Skeletal muscle satellite cell (primary cell): Measurements from ENCODE around the genes LRRC73, MAD2L1BP, SLC29A1 and TCTE1.

GRCh38 chr6:43509284-43509778 is 815 bp downstream of the LRRC73 start:
- CAGE, long polyA plus RNA: no peak

GRCh38 chr6:43509779-43510591 is at the start of gene LRRC73:
Gene LRRC73 (minus strand): TSS chr6:43510346.
- CAGE, long polyA plus RNA: no peak

DNA sequence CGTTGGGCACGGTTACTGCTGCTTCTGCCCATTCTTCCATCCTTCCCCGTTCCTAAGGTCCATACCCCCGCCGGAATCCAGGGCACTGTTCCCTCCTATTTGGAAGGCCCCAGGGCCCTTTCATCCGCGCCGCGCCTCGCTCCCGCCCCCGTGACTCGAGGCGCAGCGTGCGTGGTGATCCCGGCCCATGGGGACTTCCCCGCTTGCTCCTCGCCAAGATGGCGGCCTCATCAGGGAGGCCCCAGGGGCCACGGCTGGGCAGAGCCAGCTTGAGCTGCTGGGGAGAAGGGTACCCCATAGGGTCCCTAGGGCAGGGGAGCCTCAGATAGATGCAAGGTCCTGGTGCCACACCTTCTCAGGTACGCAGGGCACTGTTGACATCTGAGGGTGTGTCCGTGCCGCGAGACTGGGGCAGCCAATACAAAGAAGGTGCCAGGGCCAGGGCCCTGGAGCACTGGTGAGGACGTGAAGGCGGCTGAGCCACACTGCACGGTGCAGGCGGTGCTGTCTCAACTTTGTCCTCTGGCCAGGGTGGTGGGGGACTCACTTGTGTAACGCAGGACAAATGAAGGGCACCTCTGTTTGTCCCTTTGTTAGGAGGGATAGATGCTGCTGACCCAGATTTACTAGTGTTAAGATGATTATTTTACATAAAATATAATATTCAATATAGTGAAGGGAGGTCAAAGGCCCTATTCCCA is 596 bp upstream of the LRRC73 start:
- CAGE, long polyA plus RNA: no peak

DNA sequence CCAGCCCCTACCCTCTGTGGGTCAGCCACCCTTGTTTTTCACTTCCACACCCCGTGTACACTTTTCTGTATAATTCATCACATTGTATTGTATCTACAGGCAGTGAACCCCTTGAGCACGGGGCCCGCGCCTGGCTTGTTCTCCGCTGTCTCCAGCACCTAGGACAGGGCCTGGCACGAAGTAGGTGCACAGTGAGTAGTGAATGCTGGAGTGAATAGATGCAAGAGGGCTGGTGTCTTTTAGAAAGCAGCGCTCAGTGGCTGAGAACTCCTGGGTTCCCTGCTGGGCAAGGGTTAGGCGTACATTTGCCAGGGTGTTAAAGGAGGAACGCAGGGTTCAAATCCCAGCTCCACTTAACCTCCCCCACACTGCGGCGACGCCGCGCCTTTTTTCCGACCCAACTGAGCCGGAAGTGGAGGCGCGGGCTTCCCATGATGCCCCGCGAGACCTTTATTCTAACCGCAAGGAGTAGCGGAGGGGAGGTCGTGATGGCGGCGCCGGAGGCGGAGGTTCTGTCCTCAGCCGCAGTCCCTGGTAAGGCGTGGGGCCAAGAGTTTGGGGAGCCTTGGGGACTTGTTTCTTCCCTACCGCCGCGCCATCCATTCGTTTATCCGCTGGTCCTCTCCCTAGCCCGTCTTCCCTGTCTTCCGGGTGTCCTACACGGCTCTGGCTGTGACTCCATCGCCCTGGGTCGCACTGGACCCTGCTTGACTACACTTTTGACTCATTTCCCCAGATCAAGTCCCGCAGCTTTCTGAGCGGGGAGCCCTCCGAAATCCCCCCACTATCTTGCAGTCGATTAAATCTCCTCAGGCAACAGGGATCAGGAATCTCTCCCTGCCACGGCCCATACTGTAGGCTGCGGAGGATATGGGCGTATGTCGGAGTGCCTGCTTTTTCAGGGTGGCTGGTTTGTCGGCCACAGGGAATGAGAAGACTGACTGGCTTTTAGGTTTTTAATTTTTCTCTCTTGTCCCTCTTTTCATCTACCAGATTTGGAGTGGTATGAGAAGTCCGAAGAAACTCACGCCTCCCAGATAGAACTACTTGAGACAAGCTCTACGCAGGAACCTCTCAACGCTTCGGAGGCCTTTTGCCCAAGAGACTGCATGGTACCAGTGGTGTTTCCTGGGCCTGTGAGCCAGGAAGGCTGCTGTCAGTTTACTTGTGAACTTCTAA is at the start of gene MAD2L1BP:
TSS of gene MAD2L1BP (plus strand) at position 453 of the 1,179 bp plus-strand sequence.
- CAGE, long polyA plus RNA: start-site peak on the plus strand centred at position 467 of the sequence, 31 bp wide, 246 and 498 reads in 2 replicates

DNA sequence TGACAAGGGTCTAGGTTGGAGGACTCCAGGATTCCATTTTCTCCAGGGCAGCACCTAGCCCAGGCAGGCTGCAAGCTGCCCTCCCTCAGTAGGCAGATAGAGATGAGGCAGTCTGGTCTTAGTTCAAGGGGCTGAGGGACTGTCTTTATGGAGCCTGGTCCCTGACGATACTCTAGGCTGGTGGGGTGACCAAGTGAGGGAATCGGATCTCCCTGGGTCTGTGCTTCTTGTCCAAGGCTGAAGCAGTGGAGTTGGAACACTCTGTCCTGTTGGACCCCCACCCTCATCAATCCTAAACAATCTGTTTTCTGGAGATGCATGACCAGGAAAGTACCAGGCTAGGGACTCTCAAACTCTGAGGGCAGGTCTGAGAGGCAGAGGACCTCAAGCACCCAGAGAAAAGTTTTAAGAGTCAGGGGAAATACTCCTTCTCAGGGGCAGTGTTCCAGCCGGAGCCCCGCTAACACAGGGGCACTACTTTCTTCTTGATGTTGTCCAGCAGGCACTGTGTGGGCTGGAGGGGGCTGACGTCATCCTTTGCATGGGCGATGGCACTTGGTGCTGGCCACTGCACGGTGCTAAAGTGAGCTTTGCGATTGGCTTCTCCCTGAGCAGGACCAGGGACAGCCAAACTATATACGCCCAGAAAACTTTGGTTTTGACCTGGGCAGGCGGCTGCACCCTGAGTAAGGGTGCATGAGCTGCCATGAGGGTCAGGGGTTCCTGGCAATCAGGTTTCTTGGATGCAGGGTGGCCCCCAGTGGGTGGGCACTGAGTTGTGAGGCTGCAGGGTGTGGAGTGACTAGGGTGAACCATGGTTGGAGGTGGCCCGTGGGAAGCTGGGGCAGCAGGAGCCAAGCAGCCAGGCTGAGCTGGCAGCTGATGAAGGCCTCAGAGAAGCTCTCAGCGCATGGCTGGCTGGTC is 18.6 kb downstream of the MRPS18A start:
- CAGE, long polyA plus RNA: no peak

DNA sequence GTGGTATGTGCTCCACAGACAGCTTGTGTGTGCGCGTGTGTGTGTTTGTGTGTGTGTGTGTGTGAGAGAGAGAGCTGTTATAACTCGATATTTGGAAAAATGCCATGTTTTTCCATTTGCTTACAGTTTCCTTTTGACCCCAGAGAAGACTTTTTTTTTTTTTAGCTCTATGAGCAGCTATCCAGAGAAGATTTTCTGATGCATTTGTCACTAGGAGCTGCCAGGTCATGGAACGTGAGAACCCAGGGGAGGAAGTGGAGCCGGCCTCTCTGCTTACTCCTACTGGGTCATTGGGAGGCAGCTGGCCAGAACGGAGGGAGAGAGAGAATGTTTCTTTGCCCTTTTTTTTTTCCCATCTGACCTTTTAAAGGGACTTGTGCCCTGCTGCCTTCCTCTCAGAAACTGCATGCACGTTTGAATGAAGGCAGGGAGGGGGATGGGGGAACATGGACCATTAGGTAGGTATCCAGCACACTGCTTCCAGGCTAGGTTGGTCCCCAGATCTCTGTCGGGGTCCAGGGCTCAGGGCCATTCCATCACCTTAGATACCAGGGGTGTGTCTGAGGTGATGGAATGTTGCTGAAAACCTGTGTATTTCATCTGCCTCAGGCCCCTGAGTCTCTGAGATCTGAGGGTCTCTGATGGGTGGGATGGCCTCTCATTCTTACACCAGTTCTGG is 11.1 kb upstream of the MRPS18A start:
- CAGE, long polyA plus RNA: no peak

- CAGE, long polyA plus RNA: no peak
Observed at GRCh38 chr6:43705895-43706608, 18.5 kb upstream of the MRPS18A start.

- CAGE, long polyA plus RNA: no peak
Observed at GRCh38 chr6:43709817-43710178, 22.2 kb upstream of the MRPS18A start.

- CAGE, long polyA plus RNA: no peak
Observed at GRCh38 chr6:43782831-43783698, 13.1 kb downstream of the VEGFA start.

DNA sequence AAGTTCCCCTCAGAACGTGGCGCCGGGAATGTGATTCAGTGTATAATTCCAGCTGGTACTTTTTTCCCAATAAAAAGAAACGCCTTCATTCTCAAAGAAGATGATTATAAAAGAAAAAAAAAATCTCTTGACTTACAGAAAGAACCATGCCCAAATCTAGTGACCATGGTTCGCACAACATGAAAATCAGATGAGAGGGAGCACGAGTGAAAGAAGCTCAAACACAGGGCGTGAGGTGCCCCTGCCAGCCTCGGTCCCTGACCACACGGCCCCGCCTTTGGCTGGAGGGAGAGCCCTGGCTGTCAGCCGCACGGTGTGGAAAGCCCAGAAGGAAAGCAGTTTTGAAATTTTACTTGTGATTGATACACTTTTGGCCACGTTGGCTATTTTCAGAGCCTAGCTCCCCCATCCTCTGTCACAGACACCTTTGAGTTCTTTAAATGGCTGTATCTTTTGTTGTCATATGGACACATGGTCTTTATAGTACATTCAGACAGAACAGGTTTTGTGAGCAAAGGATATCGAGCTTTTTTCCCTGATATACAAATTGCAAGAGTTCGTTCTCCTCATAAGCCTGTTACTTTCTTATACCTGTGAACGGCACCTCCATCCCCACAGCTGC is 31.8 kb downstream of the VEGFA start:
- CAGE, long polyA plus RNA: no peak

- CAGE, long polyA plus RNA: no peak
Observed at GRCh38 chr6:43830943-43831772, 61.1 kb downstream of the VEGFA start.

- CAGE, long polyA plus RNA: no peak
Observed at GRCh38 chr6:43872135-43872334, 102.0 kb downstream of the VEGFA start.

- CAGE, long polyA plus RNA: no peak
Observed at GRCh38 chr6:43927671-43928193, 157.7 kb downstream of the VEGFA start.

DNA sequence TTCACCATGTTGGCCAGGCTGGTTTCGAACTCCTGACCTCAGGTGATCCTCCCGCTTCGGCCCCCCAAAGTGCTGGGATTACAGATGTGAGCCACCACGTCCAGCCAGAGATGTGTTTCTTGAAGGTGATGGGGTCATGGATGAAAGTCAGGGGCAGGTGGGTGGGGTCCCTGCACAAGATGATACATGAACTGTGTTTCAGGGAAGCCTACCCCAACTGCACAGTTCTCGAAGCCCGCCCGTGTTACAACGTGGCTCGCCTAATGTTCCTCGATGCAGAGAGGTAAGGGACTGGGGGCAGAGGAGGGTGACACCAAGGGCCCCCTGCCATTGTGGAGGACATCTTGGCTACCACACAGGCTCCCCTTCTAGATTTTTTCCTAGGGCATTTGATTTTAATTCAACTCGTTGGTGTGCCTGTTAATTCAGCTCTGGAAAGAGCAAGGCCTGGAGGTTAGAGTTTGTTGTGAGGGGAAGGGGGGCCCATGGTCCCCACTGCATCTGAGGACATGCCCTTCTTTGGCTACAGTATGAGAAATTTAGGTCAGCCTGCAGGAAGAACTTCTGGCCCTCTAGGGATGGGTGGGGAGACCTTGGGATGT is 11.9 kb upstream of the CAPN11 start:
- CAGE, long polyA plus RNA: no peak

DNA sequence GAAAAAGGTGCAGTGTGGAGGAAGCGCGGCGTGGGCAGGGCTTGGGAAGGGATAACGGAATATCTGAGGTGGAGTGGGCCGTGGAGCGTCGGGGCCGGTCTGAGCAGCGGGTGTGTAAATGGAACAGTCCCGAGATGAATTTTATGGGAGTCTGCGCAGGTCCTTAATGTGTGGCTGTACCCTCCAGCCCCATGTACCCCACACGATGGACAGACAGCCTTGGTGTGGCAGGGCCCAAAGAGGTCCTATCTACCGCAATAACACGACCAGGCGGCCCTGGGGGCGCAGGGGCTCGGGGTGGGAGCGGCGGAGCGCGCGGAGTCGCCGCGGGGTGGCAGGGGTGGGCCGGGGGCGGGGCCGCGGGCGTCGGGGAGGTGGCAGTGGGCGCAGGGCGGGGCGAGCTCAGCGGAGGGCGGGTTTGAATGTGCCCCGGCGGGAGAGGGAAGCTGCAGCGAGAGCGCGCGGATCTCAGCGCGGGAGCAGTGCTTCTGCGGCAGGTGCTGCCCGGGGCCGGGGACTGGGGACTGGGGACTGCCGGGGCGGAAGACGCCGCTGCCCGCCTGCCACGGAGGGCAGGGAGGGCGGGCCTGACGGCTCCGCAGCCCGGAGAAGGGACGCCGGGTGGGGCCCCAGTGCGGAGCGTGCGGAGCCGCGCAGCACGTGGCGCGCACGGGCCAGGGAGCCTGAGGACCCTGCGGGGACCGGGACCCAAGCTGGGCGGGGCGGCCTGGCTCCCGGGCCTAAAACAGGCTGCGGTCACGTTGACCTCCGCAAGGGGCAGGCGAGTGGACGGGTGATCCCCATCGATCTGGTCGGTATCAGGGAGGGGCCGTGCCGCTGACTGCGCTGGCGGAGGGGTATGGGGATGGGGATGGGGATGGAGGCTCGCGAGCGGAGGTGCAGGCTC is at the start of gene SLC29A1:
TSS of gene SLC29A1 (plus strand) at position 451 of the 907 bp plus-strand sequence.
- CAGE, long polyA plus RNA: start-site peak on the plus strand centred at position 443 of the sequence, 27 bp wide, 128 and 212 reads in 2 replicates

- CAGE, long polyA plus RNA: no peak
Observed at GRCh38 chr6:44254252-44255239, 2.8 kb downstream of the SLC35B2 start.

GRCh38 chr6:44258022-44258216 is 591 bp upstream of the SLC35B2 start:
- CAGE, long polyA plus RNA: no peak

DNA sequence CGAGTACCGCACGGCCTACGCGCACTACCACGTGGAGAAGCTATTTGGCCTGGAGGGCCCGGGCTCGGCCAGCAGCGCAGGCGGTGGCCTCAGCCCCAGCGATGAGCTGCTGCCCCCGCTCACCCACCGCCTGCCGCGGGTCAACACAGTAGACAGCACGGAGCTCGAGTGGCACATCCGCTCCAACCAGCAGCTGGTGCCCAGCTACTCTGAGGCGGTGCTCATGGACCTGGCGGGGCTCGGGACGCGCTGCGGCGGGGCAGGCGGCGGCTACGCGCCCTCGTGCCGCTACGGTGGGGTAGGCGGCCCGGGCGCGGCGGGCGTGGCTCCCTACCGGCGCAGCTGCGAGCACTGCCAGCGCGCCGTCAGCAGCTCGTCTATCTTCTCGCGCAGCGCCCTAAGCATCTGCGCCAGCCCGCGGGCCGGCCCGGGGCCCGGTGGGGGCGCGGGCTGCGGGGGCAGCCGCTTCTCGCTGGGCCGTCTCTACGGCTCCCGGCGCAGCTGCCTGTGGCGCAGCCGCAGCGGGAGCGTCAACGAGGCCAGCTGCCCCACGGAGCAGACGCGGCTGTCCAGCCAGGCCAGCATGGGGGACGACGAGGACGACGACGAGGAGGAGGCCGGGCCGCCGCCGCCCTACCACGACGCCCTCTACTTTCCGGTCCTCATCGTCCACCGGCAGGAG is 5.7 kb downstream of the TMEM151B start:
- CAGE, long polyA plus RNA: no peak

GRCh38 chr6:44297522-44298457 is at the start of gene TCTE1:
Gene TCTE1 (minus strand): TSS chr6:44297698.
- CAGE, long polyA plus RNA: no peak

GRCh38 chr6:44388155-44388672 is 708 bp downstream of the CDC5L start:
- CAGE, long polyA plus RNA: no peak